ENCODE data around the gene SEPTIN3.

GRCh38 chr22:41295330-41295564 lies 6.1 kb upstream of the ZC3H7B start:
- PRO-cap: no peak

- PRO-cap: no peak
These were observed 37.3 kb upstream of the TEF start for GRCh38 chr22:41344463-41344872.

DNA sequence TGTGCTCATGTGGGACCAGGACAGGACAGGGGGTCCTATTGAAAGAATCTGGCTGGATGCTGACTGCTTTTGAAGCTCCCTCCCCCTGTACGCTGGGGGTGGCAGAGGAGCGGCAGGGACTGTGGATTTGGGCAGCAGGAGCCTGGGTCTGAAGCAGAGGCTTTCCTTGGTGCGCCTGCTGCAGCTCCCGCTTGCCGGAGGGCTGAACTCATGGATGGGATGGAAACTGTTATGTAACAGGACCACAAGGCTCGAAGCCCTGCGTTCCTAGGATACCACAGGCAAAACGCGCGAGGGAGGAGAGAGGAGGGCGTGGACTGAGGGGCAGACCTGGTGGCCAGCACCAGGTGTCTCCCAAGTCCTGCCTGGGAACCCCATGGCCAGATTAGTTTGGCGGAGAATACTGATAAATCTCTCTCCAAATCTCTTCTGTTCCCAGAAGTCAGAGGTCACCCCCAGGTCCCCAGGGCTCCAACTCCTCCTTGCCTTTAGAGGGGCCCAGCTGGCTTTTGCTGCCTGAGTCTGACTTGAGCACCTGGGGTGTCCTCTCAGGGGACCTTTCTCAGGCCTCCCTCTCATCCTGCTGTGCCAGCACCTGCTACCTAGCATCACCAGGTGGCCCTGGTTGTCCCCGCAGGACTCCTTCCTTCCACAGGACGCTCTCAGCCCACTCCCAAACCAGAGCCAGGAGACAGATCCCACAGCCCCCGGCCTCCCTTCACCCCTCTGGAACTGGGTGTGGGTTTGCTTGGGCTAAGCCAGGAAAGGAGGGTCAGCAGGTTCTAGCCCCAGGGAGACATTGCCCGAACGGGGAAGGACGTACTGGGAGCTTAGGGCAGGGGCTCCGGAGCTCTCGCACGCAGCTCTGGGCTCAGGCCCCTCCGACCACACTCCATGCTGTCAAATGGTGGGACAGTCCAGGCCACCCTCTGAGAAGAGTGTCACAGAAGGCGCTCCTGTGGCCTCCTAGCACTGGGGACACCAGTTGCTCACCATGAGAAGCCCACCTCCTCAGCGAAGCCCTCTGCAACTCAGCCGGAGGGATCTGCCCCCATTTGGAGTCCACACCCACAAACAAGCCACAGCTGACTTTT lies 13.5 kb upstream of the TEF start:
- PRO-cap: no peak

DNA sequence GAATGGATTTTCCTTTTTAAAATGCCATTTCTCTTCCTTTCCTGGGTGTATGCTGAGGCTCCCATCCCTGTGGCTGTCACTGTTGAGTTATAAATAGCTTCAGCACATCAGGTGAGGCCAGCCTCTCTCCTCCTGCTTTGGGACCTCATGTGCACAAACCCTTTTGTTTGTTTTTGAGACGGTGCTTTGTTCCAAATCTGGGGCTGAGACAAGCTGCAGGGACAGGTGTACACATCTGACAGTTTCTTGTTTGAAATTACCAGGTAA lies 1.4 kb downstream of the TEF start:
- PRO-cap: no peak

DNA sequence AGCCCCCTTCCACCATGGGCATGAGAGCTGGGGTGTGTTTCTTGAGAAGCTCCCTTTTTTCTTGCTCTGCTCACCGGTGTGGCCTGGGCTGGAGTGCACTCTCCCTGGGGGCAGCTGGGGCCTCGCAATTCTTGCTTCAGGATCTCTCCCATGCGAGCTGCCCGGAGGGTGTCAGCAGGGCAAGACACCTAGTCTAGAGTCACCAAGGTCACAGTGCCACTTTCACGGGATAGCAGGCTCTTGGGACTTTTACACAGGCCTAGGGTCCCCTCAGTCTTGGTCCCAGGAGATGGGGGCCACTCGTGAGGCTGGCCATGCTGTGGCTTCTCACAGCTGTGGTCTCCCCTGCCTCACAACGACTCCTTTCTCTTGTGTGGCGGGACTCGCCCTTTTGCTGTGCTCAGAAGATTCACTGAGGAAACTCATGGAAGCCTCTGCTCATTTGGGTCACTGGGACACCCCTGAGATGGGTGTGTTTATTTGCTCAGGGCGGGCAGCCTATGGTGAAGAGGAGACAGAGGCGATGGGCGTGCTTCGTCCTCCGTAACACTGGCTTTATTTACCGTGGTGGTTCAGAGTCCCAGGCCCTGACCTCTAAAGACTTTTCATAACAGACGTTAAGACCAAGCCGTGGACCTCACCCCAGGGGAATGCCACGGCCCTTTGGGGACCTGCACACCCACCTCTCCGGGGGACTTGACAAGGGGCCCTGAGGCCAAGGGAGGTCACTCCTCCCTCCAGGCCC lies 15.4 kb downstream of the TEF start:
- PRO-cap: no peak

DNA sequence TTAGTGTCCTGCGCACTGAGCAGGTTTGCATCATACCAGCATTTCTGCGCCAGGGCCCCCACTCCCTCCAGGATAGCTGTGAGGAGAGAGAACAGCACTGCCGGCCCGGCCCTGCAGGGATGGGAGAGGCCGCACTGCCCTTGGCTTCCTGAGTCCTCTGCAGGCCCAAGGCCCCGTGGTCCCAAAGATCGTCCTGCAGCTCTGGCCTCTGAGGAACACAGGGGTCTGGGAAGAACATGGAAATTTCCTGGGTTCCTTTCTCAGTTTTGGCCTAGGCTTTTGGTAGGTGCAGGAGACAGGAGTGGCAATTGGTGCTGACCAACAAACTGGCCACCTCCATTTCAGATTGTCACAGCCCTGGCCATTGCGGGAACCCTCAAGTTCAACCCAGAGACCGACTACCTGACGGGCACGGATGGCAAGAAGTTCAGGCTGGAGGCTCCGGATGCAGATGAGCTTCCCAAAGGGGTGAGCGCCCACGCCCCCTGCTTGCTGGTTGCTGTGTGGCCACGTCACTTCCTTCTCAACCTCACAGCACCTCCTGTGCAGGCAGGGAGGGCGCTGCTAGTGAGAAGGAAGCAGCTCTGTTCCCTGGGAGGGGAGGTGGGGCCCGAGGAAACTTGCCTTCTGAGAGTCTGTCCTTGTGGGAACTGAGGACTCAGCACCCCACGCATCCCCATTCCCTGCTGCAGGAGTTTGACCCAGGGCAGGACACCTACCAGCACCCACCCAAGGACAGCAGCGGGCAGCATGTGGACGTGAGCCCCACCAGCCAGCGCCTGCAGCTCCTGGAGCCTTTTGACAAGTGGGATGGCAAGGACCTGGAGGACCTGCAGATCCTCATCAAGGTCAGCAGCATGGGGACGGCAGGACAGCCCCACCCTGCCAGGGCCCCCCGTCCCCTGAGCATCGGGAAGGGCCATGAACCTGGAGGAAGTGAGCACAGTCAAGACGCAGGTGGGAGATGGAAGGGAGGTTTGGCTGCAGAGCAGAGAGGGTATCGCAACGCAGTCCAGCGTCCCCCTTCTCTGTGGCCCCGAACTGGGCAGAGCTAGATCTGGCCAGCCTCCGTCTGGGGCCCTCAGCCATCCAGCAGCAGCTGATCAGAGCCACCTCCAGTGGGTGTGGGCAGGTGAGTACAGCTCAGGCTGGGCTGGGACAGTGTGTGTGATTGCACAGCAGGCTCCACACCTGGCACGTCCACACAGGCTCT lies 19.4 kb downstream of the POLR3H start:
- PRO-cap: no peak

GRCh38 chr22:41526952-41528196 lies 16.9 kb downstream of the POLR3H start:
- PRO-cap: no peak

- PRO-cap: no peak
These were observed 423 bp downstream of the PMM1 start for GRCh38 chr22:41589166-41589667.

DNA sequence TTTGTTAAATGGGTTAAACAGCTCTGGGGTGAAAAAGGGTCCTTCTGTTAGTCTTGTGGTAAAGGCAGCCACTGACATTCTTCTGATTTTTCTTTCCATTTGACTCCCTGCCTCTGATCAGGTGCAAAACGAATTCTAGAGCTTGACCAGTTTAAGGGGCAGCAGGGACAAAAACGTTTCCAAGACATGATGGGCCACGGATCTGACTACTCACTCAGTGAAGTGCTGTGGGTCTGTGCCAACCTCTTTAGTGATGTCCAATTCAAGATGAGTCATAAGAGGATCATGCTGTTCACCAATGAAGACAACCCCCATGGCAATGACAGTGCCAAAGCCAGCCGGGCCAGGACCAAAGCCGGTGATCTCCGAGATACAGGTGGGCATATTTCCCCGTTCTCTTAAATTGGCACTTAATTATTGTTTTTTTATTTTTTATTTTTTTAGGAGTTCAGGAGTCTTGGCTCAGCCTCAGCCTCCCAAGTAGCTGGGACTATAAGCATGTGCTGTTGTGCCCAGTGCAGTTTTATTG lies 15.4 kb downstream of the XRCC6 start:
- PRO-cap: no peak

DNA sequence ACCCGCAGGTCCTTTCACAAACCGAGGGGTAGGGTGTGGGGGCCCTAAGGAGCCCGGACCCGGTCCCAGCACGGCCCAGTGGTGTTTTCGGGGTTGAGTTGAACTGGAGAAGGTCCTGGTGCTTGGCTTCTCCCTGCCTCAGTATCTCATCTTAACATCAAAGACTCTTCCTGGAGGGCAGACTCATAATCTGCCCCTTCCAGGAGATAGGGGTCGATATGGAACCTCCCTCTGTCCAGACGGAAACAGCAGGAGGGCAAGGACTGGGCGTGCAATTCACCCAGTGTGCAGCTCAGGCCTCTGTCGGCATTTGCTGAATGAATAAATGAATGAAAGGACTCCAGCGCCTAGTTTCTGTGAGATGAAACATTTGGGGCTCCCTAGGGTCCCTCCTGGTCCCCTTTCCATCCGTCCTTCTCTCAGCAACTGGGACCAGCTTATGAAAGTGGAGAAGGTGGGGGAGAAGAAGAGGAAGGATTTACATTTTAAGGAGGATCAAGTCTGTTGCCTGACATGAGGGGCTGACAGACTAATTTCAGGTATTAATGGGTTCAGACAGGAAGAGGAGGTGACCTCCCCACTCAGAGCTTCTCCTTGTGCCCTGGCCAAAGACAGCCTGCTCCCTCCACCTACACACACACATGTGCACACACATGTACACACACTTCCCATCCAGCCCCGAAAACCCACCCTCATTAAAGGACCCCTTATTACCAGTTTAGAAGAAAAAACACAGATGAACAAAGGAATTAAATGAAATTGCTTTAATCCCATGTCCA lies 1.1 kb upstream of the SHISA8 start:
- PRO-cap: no peak

DNA sequence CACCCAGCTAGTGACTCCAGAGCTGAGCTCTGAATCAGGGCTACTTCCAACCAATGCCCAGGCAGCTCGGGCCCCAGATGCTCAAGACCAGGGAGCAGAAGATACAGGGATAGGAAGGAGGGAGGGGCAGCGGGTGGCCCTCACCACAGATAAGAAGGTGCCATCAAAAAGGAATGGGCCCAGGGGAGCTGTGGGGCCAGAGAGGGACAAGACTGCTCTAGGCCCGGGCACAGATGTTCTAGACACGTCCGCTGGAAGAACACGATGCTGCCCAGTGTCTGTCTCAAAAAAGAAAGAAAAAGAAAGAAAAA lies 7.5 kb downstream of the CENPM start:
- PRO-cap: no peak

GRCh38 chr22:41969086-41969784 lies at the start of gene SEPTIN3:
SEPTIN3 (plus strand) TSS chr22:41969443.
- PRO-cap: no peak

GRCh38 chr22:42078621-42079008 lies 885 bp upstream of the SMDT1 start:
- PRO-cap: bidirectional peak, plus-strand start at chr22:42078803, minus-strand start at chr22:42078713

- PRO-cap: no peak
These were observed 29.8 kb upstream of the CYP2D6 start for GRCh38 chr22:42160319-42160805.

GRCh38 chr22:42369372-42369748 lies 62.8 kb downstream of the NFAM1 start:
- PRO-cap: bidirectional peak, plus-strand start at chr22:42369506, minus-strand start at chr22:42369186

DNA sequence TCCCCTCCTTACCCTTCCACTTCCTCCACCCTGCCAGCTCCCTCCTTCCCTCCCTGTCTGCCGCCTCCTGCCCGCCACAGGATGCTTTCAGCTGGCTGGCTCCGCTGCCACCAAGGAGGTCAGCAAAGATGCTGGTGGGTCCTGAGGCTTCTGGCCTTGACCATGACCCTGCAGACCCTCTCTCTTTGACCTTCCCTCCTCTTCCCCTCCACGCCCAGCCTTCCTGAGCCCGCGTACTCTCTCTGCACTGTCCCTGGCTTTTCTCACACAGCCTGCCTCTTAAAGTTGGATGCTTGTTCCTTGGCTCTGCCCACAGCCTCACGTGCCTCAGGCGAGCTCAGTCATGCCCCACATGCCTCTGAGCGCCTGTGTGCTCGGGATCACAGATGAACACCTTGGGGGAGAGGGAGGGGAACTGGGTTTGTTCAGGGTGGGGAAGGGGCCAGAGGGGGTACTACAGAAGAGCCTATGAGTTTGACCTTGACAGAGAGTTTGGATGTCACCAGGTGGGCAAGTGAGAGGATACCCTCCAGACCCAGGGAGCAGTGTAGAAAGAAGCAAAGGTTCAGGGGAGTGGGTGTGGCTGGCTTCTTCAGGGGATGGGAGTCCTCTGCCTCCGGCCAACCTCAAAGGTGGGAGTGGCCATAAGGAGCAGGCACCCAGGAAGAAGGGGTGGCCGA lies 6.6 kb downstream of the NFAM1 start:
- PRO-cap: no peak

GRCh38 chr22:42443904-42445131 lies 12.1 kb upstream of the NFAM1 start:
- PRO-cap: no peak

- PRO-cap: no peak
These were observed 11.1 kb downstream of the SERHL2 start for GRCh38 chr22:42564918-42565283.

DNA sequence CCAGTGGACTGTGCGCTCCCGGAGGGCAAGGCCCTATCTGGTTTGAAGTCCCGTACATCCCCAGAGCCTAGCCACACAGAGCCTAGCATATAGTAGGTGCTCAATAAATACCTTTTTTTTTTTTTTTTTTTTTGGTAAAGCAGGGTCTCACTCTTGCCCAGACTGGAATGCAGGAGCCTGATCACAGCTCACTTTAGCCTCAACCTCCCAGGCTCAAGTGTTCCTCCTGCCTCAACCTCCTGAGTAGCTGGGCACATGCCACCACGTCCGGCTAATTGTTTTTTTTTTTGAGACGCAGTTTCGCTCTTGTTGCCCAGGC lies 700 bp upstream of the CYB5R3 start:
- PRO-cap: no peak

GRCh38 chr22:42671291-42671704 lies 22.1 kb upstream of the CYB5R3 start:
- PRO-cap: no peak